Skeletal muscle satellite cell (primary cell): ENCODE results near the genes PGR and MMP12.

DNA sequence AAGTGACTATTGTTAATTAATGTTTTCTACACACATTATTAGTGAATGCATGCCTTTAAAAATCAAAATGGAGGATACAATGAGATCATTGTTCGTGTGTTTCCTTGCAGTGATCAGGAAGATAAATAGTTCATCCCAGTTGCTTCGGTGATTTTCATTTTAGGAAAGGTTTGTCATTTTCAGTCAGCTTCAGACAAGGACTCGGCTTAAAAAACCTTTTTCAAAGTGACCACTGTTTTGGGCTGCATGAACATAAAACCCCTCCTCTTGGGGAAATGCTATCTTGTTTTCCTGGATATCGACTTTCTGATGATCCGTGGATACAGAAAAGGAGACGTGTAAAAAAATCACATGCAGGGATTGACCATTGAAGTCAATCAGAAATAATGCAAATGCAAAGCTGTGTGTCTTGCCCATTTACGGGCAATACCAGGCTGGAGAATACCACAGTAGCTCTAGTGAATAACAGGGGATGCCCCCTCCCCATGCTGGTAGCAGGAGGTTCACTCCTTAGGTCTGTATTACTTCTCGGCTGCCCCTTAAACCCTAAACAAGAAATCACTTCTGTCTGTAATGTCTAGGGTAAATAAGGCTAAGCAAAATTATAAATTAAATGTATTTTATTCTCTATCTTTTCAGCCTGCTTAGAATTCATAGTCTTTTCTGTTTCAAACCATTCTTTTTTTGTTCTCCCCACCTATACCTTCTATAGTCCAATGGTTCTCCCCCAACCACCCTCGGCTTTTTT is 146.7 kb downstream of the MAML2 start:
- CAGE, long polyA plus RNA = no peak

DNA sequence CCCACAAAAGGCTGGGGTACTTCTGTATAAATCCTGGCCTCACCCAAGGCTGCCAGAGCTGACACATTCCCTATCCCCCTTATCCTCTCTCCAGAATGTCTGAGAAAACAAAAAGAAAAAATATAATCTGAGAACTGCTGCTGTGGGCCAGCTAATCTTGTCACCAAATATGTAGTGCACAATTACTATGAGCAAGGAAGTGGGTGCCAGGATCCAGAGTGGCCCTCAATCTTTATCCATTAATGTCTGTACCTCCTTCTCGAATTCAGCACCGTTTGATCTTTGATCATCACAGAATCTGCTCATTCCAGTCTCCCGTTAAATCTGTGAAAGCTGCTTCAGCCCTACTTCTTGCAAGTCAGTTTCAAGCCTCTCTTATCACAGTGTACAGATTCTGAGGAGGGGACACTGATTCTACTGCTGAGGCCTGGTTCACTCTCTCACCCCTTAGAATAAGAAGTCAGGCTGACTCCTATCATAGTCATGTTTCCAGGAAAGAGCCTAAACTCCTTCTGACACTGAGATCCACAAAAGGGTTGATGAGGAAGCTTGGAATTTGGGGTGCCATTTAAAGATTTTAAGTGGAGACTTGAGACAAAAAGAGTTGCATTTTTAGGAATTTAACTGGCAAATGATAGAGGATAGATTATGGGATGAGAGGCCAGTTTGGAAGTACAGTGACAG is 39.1 kb downstream of the MAML2 start:
- CAGE, long polyA plus RNA = no peak

GRCh38 chr11:96323177-96323914 is 19.6 kb downstream of the MAML2 start:
- CAGE, long polyA plus RNA = no peak

DNA sequence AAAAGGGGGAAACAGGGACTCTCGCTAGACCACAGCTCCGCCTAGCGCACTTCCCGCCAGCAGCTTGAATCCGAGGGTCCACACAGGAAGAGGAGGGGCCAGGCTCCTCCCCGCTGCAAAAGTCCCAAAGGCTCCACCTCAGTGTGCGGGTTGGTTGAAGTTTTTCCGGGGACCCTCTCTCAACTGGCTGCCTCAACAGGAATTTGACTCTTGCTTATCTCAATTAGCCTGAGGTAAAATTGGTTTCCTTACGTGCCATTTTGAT is 950.8 kb upstream of the CNTN5 start:
- CAGE, long polyA plus RNA = no peak

DNA sequence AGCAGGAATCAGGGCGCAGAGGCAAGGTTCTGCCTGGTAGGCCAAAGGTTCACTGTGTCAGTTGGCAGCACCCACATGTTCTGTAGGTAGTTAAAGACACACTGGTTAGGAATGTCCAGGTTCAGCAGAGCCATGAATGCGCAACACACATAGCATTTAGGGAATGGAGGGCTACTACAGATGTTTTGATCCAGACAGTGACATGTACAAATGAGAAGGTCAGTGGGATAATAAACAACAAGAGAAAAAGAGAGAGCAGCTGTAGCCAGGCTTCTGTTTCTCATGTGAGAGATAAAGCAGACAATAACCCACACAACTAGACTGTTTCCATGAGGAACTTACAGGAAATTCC is 56.2 kb upstream of the ARHGAP42 start:
- CAGE, long polyA plus RNA = no peak

DNA sequence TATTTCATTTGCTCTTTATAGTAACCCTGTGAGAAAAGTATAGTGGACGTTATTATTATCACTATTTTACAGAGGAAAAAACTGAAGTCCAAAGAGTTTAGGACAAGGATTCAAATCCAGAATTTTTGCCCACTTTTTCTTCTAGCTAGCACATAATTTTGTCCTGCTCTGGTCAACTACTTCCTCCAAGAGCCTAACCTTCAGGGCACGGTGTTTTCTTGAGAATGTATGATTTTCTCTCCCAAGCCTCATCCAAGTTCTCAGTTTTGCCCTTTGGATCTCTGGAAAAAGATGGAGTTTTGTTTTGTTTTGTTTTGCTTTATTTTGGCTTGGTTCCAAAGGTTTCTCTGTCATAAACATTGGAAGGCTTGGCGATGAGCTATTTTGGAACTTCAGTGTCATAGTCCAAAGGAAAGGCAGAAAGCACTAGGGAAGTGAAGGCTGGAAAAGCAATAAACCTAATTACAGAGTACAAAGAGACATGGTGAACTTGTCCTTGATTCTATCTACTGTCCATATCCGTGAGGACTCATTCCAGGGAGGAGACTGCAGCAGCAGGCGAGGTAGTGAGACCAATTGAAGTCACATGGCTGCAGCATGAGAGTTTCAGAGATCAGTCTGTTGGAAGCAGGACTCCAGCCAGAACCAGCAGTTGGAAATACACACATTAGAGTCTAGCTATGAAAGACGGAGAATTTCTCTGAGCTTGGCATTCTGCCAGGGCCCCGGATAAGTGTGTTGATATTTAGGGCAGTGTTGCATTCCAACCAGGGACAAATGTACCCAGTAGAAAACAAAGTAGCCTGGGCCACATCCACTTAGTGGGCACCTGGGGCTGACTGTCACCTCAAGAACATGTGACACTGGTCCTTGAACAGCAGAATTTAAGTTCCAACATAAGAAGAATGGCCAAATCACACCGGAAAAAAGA is 54.2 kb upstream of the ARHGAP42 start:
- CAGE, long polyA plus RNA = no peak

- CAGE, long polyA plus RNA = no peak
Measured at GRCh38 chr11:100639079-100639722, 47.9 kb upstream of the ARHGAP42 start.

- CAGE, long polyA plus RNA = no peak
Measured at GRCh38 chr11:100719714-100720313, 32.7 kb downstream of the ARHGAP42 start.

DNA sequence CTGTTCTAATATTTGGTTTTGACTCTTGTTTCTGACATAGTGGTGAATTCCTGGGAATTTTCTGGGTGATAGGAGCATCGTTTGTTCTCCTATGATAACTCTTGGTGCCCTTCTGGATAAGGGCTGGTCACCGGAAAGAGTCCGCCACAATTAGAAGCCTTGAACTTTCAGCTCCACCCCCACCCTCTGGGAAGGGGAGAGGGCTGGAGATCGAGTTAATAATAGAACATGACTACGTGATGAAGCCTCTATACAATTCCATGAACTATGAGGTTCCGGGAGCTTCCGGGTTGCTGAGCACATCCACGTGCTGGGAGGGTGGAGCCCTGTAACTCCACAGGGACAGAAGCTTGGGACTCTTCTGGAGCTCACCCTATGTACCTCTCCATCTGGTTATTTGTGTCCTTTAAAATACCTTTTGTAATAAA is 40.3 kb downstream of the ARHGAP42 start:
- CAGE, long polyA plus RNA = no peak

DNA sequence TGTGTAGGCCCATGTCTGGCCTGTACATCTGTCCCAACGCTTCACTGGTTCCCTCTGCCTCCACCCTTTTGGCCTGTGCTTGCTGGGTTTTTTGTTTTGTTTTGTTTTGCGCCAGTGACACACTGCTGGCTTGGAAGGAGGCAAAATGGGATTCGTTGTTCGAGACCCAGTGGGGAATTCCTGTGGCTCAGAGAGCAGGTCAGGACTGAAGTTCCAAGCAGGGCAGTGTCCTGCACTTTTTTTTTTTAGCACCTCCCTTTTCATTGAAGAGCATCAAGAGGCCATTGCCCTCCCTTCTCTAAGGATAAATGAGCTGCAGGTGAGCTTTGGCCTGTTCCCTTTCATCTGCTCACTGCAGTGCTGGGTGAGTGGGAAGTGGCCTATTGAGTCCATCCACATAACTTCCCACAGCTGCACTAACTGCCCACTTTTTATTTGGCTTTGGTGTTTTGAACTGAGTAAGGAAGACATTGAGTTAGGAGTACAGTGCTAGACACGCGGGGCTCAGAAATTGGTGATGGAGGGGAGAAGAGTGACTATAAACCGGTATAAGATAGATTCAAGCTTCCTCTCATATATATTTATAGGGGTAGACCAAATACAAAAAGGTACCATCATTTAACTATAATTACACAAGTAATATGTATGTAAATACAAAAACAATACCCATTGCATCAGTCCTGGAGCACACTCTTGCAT is 87.8 kb downstream of the ARHGAP42 start:
- CAGE, long polyA plus RNA = no peak

- CAGE, long polyA plus RNA = no peak
Measured at GRCh38 chr11:101128777-101130181, at the start of gene PGR. TSS of gene PGR (minus strand) at chr11:101129813.

DNA sequence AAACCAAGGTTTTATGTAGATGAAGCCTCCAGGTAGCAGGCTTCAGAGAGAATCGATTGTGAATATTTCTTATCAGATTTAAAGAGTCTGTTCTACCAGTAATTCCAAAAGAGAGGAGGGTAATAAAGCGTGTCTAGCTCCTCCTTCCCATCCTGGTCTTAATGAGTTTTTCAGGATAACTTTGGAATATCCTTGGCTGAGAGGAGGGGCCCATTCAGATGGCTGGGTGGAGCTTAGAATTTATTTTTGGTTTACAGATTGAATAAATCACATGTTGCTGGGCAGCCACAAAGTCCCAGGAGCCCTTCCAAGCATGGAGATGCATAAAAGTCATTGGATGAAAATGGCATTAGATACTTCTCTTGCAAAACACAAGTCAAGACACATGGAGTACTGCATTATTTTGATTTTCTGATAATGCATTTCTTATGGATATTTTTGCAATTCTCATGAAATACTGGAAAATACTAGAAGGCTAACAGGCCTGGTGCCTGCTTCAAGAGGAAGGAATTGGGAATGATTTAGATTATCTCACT is 139.0 kb downstream of the TRPC6 start:
- CAGE, long polyA plus RNA = no peak

DNA sequence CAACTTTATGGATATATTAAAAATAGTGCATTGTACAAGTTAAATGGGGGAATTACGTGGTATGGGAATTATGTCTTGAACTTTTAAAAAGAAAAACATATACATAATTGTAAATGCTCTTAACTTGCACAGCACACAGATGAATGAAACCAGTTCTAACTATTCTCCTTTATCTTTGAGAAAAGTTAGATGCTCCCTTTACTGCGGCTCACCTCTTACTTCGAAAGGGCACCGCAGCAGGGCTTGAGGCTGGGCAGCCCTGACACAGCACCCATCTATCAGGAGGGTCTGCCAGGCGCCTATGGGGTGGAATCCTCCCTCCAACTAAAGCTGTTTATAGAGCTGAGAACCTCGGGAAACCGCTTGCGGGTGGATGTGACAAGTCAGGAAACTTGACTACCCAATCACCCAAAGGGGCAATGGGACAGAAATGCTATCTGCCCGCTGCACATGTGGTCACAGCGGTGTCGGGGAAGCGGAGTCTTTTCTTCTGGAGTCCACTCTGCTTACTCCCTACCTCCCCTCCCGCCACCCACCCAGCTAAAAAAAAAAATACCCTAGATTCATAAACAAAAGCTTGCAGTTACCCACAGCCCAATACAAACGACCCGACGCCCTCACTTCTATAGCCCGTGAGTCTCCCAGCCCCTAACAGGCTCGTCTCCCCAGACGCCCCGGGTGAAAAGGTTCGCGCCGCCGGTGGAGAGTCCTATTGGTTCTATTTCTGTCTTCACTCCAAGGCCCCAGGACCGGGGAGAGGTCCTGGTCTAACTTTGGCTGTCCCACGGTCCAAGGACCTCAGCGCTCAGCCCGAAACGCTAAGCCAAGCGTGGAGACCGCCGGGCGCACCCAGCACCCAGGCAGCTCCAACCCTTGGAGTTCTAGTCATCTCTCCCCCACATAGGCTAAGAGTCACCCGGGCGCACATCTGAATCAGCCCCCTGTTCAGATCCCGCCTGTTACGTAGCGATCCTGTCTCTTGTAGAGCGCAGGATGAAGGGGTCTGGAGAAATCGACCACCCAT is 1.5 kb downstream of the TRPC6 start:
- CAGE, long polyA plus RNA = no peak

- CAGE, long polyA plus RNA = no peak
Measured at GRCh38 chr11:102198594-102199050, 88.4 kb downstream of the YAP1 start.

- CAGE, long polyA plus RNA = no peak
Measured at GRCh38 chr11:102267416-102268052, 49.8 kb upstream of the BIRC3 start.

DNA sequence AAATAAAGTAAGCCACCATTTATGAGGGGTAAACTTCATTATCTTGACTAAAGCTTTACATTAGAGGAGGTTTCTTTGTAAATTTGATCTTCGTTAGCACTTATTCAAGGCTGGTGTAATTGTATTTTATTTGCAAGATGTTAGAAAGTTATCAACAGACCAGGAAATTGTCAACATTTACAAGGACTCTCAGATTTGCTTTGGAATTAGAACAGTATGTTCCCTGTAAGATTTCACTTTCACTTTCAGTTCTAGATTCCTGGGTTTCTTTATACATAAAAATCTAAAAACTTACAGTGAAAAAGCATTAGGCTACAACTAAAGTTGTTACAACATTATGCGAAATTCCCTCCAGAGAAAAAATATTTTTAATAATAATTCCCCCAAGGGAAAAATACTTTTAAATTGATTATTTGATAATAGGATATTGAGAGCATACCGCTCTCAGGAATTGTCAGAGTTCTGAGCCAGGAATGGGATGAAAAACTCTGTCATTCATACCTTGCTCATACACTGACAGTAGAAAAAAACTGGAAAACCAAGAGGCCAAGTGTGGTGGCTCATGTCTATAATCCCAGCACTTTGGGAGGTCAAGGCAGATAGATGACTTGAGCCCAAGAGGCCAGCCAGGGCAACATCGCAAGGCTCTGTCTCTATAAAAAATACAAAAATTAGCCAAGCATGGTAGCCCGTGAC is 4.5 kb upstream of the BIRC3 start:
- CAGE, long polyA plus RNA = no peak

- CAGE, long polyA plus RNA = no peak
Measured at GRCh38 chr11:102415114-102415903, 37.3 kb downstream of the TMEM123 start.

DNA sequence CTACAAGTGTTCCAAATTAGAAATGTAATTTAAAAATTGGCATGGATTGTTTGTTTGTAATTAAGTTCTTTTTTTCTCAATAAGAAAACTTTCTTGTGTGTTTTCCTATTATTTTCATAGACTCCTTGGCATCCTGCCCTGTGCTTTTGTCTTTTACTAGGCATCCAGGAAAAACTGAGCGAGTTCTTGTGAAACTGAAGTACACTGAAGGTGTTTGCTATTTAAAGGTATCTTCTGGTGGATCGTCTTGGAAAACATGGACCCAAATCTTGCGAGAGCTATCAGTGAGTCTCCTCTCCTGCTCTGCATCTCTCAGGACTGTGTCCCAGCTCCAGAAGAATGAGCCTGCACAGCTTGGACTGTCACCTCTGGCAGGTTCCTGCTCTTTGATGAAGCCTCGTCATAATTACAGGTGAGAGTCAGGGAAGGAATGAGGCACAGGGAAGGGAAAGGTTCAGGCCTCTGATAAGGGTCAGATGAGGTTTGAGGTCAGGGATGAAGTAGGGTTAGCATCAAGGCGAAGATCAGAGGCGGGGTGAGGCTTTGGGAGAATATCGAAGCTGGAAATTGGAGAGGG is 18.0 kb downstream of the MMP20 start:
- CAGE, long polyA plus RNA = no peak

DNA sequence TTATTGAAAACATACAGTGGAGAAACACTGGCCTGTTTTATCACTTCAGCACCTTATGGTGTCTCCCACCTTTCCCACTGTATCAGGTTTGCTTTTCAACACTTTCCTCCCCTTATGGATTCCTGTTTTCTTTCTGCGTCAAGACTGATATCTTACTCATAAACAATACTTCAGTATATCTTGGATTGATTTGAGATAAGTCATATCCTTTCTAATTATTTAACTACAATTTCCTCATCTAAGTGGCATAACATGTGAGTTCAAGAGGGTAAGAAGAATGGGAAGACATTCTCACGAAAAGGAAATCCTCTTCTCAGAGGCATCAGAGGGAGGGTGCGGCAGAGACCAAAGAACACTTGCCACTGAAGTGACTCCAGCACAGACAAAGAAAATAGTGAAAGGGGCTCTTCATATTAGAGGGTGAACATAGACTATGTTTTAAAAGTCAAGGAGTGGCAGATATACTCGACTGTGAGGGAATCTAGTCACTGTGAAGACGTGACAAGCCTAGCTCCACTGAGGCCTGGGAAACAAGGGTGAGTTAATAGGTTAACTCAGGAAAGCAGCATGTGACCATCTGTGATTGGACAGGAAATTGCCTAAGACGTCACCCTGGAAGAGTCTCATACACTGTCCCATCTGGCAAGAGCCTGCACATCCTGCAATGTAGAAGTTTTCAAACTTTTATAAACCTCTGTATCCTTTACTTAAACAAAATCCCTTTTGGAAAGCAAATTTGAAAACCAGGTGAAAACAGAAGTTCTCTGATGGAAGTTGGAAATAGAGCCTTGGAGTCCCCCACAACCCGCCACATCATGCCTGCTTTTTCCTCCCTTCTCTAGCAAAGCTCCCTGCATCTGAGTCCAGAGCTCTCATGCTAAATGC is 1.8 kb upstream of the MMP1 start:
- CAGE, long polyA plus RNA = no peak

GRCh38 chr11:102874882-102875190 is at the start of gene MMP12:
TSS of gene MMP12 (minus strand) at chr11:102874982.
- CAGE, long polyA plus RNA = no peak